Pericardium (tissue), 1 donor: ENCODE results near the gene ZNF658.

DNA sequence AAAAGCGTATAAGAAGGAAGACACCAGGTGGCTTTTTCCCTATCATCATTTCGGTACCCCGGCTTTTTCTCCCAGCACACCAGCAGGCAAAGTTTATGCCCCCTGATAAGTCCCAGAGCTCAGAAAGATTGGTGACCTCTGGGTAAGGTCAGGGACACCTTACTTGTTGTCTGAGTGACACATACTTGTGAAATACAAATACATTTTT, 4.6 kb upstream of the SLC25A51 start:
- RRBS = no CpG with 5 or more reads among the region's 3 CpGs

DNA sequence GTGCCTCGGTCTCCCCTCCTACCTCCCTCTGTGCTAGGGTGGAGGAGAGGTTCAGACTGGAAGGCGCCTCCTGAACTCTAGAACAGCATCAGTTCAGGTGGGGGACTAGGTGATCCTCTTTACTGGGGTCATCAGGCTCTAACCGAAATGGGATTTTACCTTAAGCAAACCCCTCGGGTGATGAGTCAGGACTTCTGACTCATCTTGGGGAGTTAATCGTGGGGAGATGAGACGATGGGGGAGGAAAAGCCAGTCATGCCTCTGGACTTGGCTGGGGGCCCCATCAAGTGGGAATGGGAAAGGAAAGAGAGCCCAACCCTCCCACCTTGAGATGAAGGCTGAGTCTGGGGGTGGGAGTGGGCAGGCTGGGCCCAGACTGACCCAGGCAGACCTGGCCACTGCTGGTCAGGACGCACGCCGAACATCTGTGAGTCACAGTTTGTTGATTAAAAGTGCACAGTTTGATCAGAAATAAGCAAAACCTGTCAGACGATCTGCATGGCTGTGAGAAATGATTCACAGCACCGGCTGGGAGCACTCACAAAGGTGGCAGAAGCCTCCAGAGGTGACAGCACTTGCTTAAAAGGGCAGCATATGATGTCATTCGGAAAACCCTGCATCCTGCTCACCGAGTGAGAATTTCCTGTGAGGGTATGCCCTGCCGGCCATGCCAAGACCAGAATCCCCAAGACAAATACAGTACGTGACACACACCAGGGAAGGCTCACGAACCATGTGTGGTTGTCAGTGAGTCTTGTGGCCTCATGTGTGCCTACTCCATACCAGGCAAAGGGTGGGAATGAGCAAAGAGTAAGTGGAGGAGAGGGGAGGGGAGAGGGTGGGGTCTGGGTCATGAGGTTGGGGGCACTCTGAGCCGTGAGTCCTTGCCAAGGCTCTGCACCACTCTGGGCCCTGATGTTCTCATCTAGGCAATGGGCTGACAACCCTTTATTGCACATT, 50.0 kb upstream of the SLC25A51 start:
- RRBS = no CpG with 5 or more reads among the region's 17 CpGs

GRCh38 chr9:37997611-37998362, 71.2 kb downstream of the SHB start:
- RRBS = no CpG with 5 or more reads among the region's 15 CpGs

DNA sequence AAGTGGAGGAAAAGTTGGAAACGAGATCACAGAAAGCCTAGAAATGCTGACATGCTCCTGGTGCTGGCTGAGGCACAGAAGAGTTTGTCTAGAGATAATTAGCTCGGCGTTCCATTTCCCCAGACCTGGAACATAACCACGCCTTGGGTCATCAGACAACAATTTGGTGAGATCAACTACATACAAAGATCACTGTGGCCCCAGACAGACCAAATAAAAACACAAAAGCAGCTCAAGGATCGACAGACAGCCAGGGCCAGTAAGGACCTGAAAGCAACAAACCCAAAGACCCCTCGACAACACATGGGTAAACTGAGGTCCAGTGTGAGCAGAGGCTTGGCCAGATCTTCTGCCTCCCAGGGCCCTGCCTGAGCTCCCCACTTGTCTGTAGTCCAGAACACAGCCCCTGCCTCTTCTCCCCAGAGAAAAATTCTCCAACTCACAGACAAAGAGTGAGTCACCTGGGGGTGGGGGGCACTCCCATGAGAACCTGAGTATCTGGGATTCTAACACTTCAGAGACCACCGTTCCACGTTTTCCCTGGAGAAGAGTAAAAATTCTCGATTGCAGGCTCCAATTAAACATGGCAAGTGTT, 52.4 kb downstream of the SHB start:
- RRBS = no CpG with 5 or more reads among the region's 9 CpGs

DNA sequence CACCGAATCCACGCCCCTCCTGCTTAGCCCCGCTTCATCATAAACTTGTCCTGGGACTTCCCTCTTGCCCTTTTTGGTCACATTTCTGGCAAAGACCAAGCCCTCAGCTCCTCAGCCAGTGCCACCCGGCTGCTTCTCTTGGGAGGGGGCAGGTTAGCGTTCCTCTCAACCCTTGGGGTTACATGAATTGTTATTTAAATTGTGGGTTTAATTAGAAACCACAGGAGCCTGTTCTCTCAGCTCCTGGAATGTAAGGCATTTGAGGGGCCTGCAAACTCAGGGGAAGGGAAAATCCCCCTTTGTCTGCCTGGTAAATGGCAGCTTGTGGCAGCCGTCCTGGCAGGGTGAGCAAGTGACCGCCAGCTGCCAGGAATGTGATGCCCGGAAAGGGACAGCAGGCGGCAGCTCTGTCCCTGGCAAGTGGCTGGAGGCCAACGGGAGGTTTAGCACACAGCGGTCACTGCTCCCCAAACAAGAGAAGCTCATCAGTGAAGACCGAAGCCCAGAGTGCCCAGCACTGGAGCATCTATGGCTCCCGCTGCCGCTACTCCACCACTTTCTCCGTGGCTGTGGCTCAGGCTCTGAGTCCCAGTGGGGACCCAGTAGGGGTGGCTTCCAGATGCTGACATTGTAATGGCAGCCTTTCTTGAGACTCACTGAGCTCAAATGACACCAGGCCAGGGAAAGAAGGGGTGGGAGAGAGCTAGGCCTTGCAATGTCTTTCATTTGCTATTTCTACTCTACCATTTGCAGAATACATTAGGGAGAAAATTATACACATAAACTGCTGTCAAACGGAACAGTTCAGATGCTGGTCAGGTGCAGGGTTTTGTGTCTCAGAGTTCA, 51.7 kb downstream of the SHB start:
- RRBS = no CpG with 5 or more reads among the region's 16 CpGs

DNA sequence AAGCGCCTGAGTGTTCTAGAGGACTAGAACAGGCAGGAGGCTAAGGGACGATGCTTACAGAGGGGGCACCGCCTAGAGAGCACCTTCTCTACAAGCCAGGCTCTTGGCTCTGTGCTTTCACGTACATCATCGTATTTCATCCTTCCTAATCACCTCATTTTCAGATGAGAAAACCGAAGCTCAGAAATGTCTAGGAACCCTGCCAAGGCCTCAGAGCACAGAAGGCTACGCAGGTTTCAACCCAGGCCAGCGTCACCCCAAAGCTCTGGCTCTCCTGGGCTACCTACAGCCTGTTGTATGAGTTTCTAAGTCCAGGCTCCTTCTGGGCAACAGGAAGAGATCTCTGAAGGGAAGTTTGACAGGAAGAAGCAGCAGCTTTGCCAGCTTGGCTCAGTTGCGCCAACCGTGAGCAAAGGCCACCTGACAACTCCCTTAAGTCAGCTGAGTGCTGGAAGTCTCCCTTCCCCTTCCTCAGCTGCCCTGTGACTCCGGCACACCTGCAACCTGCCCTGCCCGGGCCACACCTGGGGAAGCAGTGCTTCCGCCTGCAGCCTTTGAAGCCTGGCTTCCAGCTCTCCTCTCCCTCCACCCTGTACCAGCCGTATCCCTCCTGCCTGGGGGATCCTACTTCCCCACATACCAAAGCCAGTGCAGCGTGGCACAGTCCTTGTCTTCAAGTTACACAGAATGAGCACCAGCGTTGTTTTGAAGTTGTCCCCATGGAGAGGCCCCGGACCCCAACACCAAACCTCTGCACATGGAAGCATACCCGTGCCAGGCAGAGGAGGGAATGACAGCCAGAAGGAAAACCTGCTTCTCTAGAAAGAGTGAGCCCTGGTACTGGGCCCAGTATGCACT, 36.7 kb downstream of the SHB start:
- RRBS = no CpG with 5 or more reads among the region's 18 CpGs

DNA sequence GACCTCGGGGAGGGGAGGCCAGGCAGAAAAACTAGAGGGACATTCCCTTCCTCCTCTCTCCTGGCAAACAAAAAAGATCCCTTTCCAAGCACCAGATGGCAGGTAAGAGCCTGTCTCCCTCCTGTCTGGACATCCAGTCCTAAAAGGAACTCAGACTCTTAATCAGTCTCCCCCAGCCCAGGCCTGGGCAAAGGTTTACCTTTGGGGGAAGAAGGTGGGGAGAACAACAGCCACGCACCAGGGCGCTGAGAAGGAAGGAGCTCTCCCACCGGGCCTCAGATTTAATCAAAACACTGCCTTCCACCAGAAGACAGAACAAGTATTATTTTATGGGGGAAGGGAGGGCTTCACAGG, 2.4 kb downstream of the SHB start:
- RRBS = no CpG with 5 or more reads among the region's 4 CpGs

- RRBS = no CpG with 5 or more reads among the region's 51 CpGs
These were observed 136.8 kb downstream of the FOXD4L6 start for GRCh38 chr9:40991498-40992181.

DNA sequence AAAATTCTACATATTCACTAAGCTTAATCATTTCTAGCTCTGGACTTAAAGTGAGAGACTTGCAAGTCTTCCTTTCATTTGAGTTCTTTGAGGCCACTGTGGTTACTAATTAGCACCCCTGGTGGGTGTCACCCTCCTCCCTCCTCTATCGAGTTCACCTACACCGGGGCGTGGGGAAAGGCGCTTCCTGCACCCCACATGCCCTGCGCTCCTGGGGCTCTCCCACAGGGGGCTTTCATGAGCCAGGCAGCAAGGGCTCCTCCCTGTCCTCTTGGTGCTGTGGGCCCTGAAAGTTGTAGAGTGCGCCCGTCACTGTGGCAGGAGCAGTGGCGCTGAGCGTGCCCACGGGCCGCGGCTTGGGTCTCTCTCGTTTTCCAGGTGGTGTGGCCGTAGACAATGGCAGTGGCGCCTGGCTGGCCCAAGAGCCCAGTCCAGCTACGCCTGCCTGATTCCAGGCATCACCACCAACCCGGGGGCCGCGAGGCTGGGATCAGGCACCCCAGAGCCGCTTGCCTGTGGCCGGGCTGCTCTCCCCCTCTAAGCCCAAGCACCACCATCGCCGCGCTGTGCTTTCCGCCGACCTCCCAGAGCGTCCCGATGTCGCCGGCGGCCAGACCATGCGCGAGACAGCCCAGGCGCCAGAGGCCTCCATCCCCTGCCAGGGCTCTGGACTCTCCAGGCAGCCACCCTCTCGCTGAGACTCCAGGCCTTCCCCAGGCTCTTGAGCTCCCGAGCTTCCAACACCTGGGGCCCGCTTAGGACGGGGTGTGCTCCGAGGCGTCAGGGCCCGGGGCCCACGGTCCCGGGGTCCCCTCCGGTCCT, 45.9 kb upstream of the ZNG1F start:
- RRBS = no CpG with 5 or more reads among the region's 44 CpGs

- RRBS = no CpG with 5 or more reads among the region's 30 CpGs
These were observed 459.3 kb upstream of the ZNG1F start for GRCh38 chr9:41648395-41648888.

GRCh38 chr9:43117467-43117871, 934.0 kb downstream of the SPATA31A6 start:
- RRBS = no CpG with 5 or more reads among the region's 7 CpGs

DNA sequence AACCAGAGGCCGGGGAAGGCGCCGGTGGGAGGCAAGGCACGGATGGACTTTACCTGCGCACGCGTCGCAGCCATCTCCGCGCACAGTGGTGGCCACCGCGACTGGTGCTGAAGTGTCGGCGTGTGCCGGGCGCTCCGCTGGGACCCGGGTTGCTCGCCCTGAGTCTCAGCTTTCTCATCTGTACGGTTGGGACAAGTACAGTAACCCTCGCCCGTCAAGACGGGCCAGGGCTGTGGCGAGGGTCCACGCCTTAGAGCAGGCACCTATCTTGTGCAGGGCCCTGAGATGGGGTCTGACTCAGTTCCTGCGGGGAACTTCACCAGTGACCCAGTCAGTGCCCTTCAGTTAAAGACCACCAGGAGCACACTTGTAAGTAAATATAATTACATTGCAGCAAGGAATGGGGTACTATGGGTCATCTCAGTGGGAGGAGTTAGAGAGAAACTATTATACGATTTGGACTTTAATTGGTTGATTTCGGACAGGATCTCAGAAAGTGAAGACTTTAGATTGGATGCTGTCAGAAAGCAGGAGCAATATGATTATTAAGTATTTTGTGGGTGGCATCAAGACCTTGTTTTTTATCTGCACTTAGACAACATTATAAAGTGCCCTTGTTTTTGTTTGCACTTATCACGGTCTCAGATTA, 1186.7 kb downstream of the SPATA31A7 start:
- RRBS = no CpG with 5 or more reads among the region's 29 CpGs

DNA sequence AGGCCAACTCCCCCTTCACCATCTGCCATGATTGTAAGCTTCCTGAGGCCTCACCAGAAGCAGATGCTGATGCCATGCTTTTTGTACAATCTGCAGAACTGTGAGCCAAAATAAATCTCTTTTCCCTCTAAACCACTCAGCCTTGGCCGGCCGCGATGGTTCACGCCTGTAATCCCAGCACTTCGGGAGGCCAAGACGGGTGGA, 1480.4 kb downstream of the SPATA31A7 start:
- RRBS = no CpG with 5 or more reads among the region's 6 CpGs

DNA sequence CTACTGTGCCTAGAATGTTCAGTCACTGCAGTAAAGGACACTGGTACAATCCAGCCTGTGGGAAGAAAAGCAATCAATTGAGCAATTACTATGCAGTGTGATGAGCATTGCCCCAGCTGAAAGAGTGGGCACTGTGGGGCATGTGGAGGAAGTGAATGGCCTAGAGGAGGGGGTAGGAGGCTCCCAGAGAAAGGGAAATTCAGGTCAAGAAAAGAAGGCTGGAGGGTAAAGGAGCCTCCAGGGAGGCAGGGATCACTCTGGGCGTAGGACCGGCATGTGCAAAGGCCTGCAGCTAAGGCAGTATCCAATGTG, 651.0 kb downstream of the FOXD4L5 start:
- RRBS = no CpG with 5 or more reads among the region's 2 CpGs

- RRBS = no CpG with 5 or more reads among the region's 2 CpGs
These were observed 77.7 kb downstream of the FOXD4L5 start for GRCh38 chr9:65206984-65207941.

DNA sequence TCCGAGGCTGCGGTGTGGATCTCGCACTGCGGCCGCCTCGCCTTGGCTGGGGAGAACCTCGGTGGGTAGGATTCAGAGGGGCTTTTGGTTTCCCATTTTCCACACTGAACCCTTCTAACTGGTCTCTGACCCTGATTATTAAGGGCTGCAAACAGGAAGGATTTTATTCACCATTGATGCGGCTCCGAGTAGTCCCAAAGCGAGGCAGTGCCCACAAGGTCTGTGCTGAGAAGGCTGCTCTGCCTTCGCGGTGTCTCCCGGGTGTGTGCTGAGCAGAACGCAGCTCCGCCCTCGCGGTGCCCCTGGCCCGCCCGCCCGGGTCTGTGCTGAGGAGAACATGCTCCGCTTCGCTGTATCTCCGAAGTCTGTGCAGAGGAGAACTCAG, 530.7 kb downstream of the FOXD4L4 start:
- RRBS = no CpG with 5 or more reads among the region's 23 CpGs

DNA sequence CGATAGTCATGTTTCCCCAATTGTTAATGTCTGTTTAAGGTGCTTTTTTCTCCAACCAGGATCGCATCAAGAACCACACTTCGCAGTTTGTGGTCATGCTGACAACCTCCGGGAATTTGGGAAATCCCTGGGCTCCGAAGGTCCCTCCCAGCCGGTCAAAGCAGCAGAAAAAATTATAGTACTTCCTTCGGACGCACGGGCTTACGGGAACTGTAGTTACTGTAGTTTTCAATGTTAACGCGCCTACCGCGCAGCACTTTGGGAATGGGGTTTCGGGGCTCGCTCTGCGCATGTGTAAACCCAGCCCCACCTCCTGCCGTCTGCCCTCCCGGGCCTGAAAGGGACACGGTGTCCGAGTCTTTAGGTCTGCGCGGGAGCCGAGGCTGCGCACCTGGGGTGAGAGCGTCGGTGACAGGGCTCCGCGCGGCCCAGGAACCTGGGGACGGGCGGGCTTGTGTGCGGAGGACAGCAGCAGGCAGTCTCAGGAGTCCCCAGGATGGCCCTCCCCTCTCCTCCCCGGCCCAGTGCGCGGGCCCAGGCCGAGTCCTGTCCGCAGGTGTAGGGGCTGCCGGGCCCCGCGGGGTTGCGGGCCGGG, at the start of gene ZNF658:
ZNF658 (plus strand) TSS at position 285 of the 595 bp plus-strand sequence.
- RRBS = no CpG with 5 or more reads among the region's 43 CpGs

GRCh38 chr9:68639971-68640809, 64.8 kb upstream of the PIP5K1B start:
- RRBS = no CpG with 5 or more reads among the region's 7 CpGs

- RRBS = 3% methylated on average over 7 of the region's 28 CpGs
These were observed 1.3 kb downstream of the PIP5K1B start for GRCh38 chr9:68706068-68707034.

- RRBS = no CpG with 5 or more reads among the region's 10 CpGs
These were observed 81.6 kb downstream of the PABIR1 start for GRCh38 chr9:68861403-68862005.